Bronchus fibroblast of lung (primary cell): ENCODE results near the genes ERVMER34-1 and KIT.

DNA sequence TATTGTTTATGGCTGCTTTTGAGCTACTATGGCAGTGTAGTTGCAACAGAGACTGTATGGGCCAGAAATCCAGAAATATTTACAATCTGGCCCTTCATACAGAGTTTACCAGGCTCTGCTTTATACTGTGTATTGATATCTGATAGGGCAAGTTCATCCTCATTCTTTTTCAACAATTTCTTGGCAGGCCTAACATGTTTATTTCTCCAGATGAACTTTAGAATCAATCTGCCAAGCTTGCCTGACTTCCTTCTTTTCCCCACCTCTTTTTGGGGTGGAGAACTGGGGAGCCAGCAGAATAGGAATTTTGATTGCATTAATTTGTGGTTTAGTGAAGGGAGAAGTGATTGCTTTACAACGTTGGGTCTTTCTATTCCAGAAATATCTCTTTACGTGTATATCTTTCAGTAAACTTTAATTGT lies 15.9 kb downstream of the DCUN1D4 start:
- RAMPAGE, long total RNA: no peak

- RAMPAGE, long total RNA: no peak
Observed at GRCh38 chr4:51884667-51885547, 42.0 kb downstream of the DCUN1D4 start.

DNA sequence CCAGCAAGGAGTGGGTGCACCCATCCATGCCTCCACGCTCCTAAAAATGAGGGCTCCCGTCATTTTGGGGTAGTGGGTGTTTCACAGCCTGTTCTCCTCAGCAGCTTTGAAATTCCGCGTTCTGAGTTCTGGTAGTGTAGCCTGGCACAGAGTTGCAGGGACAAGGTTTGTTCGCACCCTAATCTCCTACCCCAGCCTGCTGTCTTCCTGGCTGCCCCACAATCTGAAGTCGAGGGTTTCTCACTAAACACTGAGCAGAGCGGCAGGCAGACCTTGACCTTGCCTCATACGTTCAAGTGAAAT lies 112.2 kb downstream of the USP46 start:
- RAMPAGE, long total RNA: no peak

DNA sequence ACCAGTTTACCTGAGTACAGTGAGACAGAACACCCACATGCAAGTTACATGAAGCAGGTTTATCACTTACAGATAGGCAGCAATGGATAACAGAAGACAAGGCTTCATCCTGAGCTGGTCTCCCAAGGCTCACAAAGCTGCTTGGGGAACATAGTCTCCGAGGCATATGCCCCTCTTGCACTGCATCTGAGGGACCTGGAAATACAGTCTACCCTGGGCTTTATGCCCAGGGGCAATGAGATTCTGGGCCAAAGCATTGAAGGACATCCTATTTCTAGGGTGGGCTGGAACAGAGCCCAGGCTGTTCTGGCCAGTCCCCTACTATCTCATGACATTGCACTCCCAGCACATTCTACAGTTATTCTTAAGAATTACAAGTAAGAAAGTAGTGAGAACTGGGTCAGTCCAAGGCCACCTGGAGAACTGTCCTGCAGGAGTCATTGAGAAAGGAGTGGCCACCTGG lies 107.7 kb downstream of the USP46 start:
- RAMPAGE, long total RNA: no peak

DNA sequence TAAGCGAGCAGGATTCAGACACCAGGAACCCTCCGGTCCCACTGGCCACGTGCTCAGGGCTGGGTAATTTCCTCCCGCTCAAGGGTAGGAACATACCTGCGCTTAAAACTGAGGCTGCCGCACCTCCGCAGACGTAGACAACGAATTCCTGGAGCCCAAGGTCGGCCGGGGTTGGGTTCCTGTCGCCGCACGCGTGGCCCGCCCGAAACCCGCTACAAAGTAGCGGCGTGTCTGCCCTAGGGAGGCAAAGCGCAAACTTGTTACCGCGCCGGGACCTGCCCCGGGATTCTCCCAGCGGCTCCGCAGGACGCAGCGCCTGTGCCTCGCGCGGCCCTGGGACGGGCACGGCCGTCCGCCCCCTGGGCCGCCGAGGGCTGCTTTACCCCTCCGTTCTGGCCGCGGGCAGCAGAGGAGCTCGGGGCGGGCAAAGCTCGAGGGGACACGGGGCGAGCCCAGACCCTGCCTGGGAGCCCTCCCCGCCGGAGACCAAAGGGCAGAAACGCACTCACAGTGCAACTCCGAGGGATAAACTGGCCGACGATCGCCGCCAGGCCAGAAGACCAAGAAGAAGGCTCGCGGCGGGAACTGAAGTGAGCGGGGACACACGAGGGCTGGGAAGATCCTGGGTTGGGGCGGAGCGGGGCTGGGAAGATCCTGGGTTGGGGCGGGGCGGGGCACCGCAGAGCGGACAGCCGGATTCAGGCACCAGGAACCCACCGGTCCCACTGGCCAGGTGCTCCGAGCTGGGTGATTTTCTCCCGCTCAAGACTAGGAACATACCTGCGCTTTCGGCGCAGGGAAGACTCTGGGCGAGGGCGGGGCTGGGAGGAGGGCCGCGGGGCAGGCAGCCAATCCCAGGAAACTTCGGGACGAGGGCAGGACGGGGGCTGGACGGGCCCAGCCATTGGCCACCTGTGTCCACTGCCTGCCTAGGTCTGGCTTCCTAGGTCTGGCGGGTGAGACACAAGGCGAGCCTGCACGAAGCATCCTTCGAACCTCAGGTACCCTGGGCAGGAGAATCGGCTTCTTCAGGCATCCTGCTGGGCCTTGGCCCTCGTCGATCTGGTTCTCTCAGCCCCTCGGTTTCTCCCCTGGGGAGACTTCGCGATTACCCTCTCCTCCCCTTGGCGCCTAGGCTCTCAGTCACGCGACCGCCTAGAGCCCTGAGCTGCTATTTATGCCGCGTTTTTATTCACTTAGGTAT lies at the start of gene ERVMER34-1:
Gene ERVMER34-1 (minus strand): TSS at position 592 of the 1,204 bp plus-strand sequence.
- RAMPAGE, long total RNA: no peak

GRCh38 chr4:52853290-52853730 lies 8.8 kb upstream of the RASL11B start:
- RAMPAGE, long total RNA: no peak

DNA sequence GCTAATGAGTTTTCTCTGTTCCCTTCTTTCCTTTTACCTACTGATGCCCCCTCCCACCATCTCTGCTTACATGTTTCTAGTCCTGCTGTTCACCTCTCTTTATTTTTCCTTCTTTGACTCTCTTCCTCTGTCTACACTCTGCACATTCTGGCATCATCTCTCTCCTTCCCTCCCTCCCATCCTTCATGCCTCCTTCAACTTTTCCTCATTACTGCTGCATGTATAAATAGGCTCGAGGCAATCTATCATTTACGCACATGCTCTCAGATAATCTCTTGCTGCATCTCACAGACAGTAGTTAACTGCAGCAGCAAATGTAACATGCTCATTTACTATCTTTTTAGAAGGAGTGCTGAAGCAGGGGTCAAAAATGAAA lies 127.7 kb downstream of the RASL11B start:
- RAMPAGE, long total RNA: no peak

GRCh38 chr4:53121080-53121959 lies 244.5 kb downstream of the SCFD2 start:
- RAMPAGE, long total RNA: no peak

- RAMPAGE, long total RNA: no peak
Observed at GRCh38 chr4:53389752-53390122, 12.3 kb downstream of the FIP1L1 start.

DNA sequence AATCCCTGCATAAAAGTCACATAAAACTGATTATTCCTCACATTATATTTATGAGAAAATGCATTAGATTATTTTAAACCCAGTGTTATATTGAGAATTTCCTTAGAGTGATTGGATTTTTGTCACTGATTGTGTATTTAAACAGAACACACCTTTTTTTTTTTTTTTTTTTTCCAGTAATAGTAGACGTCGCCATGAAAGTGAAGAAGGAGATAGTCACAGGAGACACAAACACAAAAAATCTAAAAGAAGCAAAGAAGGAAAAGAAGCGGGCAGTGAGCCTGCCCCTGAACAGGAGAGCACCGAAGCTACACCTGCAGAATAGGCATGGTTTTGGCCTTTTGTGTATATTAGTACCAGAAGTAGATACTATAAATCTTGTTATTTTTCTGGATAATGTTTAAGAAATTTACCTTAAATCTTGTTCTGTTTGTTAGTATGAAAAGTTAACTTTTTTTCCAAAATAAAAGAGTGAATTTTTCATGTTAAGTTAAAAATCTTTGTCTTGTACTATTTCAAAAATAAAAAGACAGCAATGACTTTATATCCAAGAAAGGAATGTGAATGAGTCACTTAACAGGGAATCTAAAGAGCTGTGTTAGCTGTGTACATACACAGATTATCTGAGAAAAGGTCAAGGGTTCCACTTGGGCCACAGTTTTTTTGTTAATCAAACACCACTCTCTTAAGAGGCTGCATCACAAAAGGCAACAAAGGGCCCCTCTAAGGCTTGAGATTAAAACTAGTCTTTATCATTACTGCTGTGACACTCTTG lies 81.9 kb downstream of the FIP1L1 start:
- RAMPAGE, long total RNA: no peak

DNA sequence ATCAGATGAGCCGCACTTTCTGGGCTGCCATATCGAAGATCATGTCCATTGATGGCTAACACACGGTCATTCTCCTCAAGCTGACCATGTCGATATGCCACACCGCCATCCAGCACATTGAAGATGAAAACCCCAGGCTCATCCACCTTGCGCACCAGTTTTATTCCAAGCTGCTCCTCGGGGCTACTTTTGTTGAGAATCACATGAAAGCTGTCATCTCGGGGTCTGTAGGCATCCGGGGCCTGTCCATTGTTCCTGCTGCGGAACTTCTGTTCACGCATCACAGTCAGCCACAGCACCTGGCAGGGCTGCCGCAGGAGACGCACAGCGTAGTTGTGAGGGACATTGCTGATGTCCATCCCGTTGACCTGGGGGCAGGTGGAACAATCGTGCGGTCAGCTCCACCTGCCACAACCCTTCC lies 95.2 kb downstream of the LNX1 start:
- RAMPAGE, long total RNA: no peak

- RAMPAGE, long total RNA: no peak
Observed at GRCh38 chr4:53522018-53522843, 69.1 kb downstream of the LNX1 start.

GRCh38 chr4:53651058-53651703 lies 59.9 kb upstream of the LNX1 start:
- RAMPAGE, long total RNA: no peak

DNA sequence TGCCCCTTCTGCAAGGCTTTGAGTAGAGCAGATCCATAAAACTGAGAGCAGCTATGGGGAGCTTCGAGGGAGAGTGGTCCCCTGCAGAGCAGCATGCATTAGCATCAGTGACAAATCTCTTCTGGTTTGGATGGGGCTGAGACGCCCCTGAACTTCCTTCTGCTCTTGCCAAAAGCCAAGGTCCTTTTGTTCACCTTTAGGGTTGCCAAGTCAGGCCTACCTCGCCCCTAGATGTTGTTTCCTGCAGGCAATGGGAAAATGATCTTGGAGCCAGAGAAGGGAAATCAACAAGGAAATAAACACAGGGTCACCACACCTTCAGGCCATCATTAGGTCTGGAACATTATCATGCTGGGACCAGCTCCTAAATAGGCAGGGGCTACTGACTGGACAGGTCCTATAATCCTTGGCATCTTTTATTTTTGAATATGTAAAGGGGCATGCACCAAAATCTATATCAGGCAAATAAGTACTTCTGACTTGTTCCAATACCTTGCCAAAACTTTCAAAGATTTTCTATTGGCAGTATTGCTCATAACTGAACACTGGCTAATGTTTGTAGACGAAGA lies 61.2 kb upstream of the LNX1 start:
- RAMPAGE, long total RNA: no peak

GRCh38 chr4:53885969-53886527 lies 178.4 kb downstream of the CHIC2 start:
- RAMPAGE, long total RNA: no peak

GRCh38 chr4:54021415-54022406 lies 42.7 kb downstream of the CHIC2 start:
- RAMPAGE, long total RNA: no peak

DNA sequence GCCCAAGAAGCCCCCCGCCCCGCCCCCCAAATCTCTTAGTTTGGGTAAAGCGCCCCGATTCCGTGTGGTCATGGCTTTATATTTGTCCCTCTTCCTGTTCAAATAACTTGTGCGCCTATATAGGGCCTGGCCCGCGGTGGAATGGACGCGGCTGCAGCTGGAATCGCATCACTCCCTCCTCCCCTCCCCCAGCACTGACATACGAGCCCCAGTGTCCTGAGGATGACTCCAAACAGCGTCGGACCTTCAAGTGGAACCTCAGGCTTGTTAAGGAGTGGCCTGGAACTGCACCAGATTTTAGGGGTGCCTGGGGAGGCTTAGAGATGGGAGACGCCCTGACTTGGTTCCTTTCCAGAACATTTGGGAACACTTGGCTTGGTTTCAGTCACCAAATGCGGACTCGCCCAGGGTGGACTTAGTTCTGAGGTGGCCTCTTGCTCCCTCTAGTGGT lies 11.5 kb upstream of the PDGFRA start:
- RAMPAGE, long total RNA: no peak

DNA sequence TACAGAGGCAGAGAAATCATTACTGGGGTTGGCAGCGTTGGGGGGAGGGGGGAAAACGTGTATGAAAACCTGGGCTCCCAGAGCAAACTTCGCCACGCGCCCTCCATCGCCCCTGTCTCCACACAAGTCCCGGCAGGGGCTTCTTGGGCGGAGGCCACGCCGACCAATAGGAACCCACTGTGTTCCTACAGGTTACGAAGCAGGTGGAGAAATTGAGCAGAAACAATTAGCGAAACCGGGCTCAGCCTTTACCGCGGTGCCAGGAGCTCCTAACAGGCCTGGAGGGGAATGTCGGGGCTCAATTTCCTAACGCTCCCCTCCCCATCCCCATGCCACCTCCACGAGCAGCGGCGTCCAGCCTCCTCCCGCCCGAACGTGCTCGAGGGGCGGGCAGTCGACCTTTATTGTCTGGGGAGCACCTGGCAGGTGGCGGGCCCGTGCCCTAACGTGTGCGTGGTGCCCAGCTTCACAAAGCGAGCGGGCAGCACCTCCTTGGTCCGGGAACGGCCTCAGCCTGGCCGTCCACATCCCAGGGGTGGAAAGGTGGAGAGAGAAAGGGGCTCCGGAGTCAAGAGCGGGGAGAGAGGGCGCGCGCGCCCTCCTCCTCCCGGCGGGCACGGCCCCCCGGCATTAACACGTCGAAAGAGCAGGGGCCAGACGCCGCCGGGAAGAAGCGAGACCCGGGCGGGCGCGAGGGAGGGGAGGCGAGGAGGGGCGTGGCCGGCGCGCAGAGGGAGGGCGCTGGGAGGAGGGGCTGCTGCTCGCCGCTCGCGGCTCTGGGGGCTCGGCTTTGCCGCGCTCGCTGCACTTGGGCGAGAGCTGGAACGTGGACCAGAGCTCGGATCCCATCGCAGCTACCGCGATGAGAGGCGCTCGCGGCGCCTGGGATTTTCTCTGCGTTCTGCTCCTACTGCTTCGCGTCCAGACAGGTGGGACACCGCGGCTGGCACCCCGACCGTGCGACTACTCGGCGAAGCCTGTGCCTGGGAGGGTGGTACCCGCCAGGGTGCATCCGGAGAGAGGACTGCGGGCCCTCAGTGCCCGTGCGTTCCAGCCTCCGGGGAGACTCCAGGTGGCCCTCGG lies at the start of gene KIT:
Gene KIT (plus strand): TSS at position 805 of the 1,083 bp plus-strand sequence.
- RAMPAGE, long total RNA: no peak

DNA sequence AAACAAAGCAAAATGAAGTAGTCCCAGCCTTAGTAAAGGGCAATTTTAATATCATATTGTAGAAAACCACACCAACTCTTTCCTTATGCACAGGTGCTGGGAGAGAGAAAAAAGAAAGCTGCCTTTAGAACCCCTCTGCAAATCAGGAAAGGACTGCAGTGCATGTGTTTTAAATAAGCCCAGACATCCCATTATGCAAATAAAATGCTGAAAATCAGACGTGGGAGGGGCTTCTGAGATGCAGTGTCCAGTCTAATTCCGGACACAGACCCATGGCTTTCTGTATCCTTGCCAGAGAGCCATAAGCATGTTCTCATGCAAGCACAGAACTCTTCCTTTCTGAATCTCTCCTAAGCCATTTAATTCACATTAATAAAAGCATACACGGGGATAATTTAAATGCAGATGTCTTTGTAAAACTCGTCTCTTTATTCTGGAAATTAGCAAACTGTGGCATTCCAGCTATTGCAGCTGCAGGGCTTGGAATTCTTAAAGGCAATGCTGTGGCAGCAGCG lies 38.4 kb downstream of the KDR start:
- RAMPAGE, long total RNA: no peak

DNA sequence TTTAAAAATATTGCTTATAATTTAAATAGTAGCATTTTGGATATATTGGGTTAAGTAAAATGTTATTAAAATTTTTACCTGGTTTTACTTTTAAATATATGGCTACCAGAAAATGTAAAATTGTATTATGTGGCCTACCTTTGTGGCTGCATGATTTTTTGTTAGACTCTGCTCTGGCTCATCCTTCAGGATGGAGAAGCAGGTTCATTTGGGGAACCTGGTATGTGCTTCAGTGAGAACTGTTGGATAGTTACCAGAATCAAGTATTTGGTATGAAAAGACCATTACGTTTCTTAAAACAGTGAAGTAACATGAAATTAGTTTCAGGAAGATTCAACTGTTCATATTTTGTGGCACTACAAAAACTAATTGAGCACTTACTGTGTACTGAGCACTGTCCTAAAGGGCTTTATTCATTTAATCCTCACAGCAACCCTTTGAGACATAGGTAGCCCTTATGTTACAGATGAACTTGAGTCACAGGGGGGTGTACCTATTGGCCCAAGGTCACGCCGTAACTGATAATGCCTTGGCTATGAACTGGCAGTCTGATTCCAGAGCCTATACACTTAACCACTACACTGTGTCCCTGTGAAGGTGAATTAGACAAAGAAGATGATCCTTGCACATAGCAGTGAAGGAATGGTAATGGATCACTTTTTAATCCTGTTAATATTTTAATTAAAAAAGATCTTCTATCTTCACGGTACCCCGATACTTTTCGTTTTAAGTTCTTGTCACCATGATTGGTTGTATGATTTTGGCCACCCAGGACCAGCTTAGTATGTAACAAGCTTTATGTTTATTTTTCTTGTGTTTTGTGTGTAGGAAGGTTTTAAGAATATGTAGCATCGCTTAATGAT lies 11.9 kb downstream of the TMEM165 start:
- RAMPAGE, long total RNA: no peak